BJ (cell line): ENCODE data around the genes CFAP73 and SDS.

DNA sequence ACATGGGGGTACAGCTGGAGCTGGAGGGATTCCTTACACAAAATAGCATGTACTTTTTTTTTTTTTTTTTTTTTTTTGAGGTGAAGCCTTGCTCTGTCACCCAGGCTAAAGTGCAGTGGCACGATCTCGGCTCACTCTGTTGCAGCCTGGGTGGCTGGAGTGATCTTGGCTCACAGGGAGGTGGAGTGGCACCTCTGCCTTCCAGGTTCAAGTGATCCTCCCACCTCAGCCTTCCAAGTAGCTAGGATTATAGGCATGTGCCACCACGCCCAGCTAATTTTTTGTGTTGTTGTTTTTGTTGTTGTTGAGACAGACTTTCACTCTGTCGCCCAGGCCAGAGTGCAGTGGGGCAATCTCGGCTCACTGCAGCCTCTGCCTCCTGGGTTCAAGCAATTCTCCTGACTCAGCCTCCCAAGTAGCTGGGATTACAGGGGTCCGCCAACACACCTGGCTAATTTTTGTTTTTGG, 5.2 kb upstream of the RASAL1 start:
- CAGE, long polyA plus RNA = no peak
- RRBS = no CpG with 5 or more reads among the region's 6 CpGs

DNA sequence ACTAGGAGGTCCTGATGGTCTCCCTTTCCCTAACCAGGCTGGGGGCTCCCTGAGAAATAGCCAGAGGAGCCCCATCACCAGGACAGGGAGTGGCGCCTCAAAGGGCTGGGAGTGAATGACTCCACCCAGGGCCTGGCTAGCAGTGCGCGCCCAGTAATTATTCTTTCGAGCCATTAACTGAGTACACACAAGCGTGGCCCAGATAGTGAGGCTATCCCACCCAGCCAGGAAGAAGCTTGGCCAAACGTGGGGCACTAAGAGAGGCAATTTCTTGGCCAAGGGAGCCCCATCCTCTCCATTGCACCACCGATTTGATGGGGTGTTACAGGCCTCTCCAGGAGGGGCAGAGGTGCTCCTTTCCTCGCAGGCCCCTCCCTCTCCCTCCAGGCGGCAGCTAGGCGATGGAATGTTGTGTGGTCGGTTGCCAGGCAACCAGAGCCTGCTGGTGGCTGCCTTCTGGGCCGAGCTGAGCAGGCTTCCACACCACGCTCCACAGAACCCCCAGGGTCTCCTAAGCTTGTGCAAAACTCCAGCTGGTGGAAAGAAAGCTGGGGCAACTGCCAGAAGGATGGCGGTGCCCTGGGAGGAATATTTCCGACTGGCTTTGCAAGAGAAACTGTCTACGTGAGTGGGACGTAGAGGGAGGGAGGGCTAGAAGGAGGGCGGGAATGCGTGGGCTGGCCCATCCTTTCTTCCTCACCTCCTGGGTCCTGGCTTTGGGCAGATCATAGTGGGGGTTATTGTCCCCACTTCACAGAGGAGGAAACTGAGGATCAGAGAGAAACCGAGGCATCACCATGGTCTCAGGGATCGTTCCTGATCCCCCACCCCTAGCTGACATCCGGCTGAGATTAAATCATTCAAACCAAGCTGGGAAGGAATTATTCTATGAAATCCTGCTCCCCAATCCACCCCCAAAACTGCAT, at the start of gene CFAP73:
Gene CFAP73 (plus strand): TSS at position 435 of the 926 bp plus-strand sequence.
- CAGE, long polyA plus RNA = no peak
- RRBS = no CpG with 5 or more reads among the region's 22 CpGs

DNA sequence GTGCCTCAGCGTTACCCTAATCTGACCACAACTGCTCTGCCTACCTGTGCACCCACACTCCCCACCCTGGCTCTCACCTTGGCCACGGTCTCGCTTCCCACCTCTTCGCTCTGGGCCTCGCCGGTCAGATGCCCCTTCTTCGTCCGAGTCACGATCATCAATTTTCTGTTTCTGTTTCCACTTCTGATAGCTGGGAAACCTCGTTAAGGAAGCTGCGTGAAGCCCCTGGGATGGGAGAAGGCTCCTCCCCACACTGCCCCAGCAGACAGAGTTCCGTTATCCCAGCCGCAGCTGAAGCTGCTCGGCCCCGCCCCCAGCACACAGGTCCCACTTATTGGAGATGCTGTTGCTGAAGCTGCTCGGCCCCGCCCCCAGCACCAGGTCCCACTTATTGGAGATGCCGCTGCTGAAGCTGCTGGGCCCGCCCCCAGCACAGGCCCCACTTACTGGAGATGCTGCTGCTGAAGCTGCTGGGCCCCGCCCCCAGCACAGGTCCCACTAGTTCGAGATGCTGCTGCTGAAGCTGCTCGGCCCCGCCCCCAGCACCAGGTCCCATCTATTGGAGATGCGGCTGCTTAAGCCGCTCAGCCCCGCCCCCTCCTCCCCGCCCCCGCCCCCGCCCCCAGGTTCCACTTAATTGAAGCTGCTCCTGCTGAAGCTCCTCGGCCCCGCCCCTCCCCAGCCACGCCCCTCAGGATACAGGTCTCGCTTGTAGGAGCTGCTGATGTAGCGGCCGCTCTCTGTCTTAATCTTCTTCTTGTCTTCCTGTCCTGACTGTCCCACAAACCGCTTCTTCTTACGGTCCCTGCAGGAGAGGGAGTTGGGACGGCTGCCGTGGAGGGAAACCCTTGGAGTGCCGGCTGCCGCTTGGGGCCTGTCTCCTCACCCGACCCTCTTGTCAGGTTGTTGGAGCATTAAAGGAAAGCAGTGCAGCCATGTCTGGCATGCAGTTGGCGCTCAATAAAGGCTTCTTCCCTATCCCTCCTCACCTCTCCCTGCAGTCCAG, 12.0 kb downstream of the CFAP73 start:
- CAGE, long polyA plus RNA = no peak
- RRBS = no CpG with 5 or more reads among the region's 43 CpGs

- CAGE, long polyA plus RNA = no peak
- RRBS = no CpG with 5 or more reads among the region's 2 CpGs
These were observed 16.5 kb downstream of the TPCN1 start for GRCh38 chr12:113237787-113238064.

- CAGE, long polyA plus RNA = no peak
- RRBS = no CpG with 5 or more reads among the region's 13 CpGs
These were observed 20.7 kb downstream of the TPCN1 start for GRCh38 chr12:113241849-113242479.

GRCh38 chr12:113244006-113245156, 23.1 kb downstream of the TPCN1 start:
- CAGE, long polyA plus RNA = no peak
- RRBS = no CpG with 5 or more reads among the region's 22 CpGs

DNA sequence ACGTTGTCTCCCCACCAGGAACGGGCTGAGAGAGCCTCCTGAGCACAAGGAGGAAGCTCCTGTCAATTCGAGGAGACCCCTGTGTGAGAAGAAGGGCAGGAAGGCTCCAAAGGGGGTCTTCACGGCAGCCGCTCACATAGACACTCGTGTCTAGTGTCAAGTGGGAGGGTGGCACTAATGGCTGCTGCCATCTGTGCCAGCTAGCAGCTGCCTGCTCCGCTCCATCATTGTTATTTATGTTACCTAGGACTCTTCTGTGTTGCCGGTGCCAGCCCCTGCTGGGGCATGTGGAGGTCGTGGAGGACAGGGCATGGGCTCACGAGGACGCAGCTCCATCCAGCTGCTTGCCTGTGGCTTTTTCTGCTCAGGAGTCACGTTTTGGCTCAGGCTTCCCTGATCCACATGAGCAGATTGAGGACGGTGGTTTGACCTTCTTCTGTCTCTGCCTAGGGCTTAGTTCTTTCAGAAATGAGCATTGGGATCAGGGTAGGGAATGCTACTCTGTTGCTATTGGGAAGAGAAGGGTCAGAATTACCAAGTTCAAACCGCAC, 31.2 kb downstream of the TPCN1 start:
- CAGE, long polyA plus RNA = no peak
- RRBS = no CpG with 5 or more reads among the region's 14 CpGs

- CAGE, long polyA plus RNA = no peak
- RRBS = no CpG with 5 or more reads among the region's 25 CpGs
These were observed 37.8 kb downstream of the SLC8B1 start for GRCh38 chr12:113296815-113297706.

GRCh38 chr12:113380518-113380935, 22.1 kb downstream of the PLBD2 start:
- CAGE, long polyA plus RNA = no peak
- RRBS = no CpG with 5 or more reads among the region's 11 CpGs

- CAGE, long polyA plus RNA = no peak
- RRBS = no CpG with 5 or more reads among the region's 3 CpGs
These were observed 12.9 kb downstream of the SDS start for GRCh38 chr12:113390682-113391293.

- CAGE, long polyA plus RNA = no peak
- RRBS = 80% methylated on average over 1 of the region's 6 CpGs
These were observed at the start of gene SDS for GRCh38 chr12:113403619-113404182. Gene SDS (minus strand): TSS chr12:113403887.

- CAGE, long polyA plus RNA = no peak
- RRBS = no CpG with 5 or more reads among the region's 18 CpGs
These were observed 166.8 kb upstream of the LHX5 start for GRCh38 chr12:113638334-113638933.

DNA sequence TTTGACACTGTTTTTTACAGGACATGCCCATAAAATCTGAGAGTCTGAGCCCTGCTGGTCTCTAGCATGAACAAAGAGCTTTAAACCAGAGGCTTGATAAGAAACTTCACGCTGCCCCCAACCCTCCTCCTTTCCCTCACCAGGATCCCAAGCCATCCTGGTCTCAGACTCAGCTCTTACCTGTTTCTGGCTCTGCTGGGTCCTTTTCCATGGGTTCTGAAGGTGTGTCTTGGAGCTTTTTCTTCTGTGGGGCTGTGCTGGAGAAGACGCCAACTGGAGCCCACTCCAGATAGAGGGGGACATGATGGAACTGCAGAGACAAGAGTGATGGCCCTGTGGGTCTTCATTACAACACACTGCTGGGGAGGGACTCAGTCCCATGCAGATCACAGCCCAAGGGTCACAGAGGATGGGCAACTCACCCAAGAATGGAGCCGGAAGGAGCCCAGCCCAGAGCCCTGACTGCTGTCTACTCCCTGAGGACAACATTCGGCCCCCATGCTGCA, 29.2 kb downstream of the RBM19 start:
- CAGE, long polyA plus RNA = no peak
- RRBS = no CpG with 5 or more reads among the region's 4 CpGs

DNA sequence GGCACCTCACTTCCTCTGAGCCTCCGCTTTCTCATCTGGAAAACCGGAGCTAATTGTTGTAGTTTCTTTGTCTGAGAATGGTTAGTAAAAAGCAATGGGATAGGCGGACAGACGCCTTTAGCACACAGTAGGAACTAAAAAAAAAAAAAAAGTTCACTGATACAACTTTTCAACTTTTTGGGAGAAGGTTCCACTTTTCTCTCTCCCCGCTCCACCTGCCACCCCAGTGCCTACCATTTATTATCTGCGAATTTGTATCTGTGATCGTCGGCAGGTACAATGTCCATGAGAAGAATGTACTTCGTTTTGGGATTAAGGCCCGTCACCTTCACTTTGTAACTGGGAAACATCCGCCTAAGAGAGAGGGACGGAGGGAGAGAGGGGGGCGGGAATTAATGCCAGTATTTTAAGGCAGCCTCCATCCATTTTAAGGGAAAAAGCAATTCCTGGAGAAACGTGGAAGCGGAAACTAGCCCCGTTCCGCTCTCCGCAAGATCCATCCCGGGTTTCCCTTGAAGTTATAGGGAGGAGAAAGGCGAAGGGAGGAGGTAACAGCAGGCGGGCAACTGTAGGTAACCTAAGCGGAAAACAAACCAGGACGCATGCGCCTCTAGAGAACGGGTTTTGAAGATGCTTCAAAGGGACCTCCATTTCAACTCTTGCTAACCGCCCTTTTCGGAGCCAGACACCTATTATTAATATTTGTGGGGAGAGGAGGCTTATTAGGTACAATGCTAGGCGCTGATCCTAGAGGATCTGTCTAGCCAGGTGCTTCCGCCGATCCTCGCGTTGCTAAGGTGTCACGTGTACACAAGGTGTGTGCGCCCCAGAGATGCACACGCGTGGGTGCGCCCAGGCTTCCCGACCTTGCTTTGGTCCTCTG, 6.4 kb downstream of the TBX5 start:
- CAGE, long polyA plus RNA = no peak
- RRBS = no CpG with 5 or more reads among the region's 38 CpGs

GRCh38 chr12:114412748-114413303, 6.9 kb upstream of the TBX5 start:
- CAGE, long polyA plus RNA = no peak
- RRBS = no CpG with 5 or more reads among the region's 10 CpGs

DNA sequence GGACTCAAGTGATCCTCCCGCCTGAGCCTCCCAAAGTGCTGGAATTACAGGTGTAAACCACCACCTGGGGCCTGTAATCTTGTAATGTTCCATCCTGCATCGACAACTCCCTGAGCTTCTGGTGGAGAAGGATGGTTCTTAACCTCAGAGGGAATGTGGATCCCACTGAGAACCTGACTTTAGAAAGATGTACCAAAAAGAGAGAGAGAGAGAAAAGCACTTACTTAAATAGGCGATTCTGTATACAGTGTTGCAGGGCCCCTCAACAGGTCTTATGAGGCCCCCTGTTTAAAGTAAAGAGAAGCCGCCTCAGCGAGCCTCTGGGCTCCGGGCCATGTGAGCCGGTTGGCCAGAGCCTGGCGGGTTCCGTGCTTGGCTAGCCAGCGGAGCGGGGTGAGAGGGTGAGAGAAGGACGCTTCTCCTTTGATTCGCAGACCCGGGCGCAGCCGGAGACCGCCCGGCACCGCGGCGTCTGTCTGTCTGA, 41.1 kb upstream of the TBX5 start:
- CAGE, long polyA plus RNA = no peak
- RRBS = 87% methylated on average over 10 of the region's 21 CpGs

DNA sequence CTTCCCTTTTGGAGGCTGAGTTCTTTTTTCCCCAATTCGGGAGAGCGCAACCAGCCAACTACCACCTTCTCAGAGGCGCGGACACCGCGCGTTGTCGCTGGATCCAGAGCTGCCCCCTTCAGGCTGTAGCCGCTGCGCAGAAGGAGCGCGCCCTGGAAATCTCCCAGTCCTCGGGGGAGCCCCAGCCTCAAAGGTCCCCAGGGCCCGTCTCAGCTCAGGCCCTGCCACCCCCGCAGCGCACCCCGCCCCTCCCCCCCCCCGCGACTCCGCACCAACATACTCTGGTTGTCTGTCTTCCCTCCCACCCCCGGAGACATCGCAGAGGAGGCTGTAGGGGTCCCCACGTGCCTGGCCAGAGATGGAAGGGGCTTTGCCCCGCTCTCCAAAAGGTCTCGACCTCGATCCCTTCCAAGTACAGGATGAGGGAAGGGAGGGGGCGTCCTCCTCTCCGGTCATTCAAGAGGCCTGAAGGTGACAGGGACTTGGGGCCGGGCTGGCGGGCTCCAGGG, 15.3 kb downstream of the TBX3 start:
- CAGE, long polyA plus RNA = no peak
- RRBS = 0% methylated on average over 1 of the region's 30 CpGs

DNA sequence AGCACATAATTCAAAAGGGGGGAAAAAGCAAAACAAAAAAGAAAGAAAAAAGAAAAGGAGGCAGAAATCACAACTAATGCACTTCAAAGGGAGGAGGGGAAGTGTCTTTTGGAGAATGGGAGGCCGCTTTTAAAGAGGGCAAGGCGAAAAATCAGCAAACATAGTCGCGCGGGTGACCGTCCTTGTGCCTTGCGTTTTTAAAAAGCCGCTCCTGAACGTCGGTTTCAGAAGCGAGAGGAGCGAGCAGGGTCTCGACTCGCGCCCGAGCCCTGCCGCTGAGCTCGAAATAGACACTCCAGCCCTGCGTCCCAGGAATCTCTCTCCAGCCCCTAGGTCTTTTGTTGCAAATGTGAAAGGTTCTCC, 708 bp downstream of the TBX3 start:
- CAGE, long polyA plus RNA = no peak
- RRBS = no CpG with 5 or more reads among the region's 19 CpGs

DNA sequence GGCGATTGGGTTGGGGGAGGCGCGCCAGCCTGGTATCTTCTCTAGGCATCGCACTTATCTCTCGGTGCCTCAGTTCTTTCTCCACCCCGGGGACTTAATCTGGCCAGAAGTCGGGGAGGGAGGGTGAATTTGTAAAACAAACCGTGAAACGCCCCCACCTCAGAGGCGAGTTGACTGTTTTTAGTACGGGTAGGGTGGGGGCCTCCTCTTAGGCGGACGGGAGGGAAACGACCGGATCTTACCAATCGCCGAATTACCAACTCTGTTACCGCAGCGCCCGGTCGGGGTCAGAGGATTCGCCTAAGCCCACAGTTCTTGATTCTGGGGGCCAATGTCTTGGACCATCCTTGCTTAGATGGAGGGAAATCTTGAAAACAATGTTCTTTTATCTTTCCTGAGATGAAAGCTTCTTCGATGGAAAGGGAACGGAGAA, 1.4 kb upstream of the TBX3 start:
- CAGE, long polyA plus RNA = no peak
- RRBS = 0% methylated on average over 2 of the region's 24 CpGs

GRCh38 chr12:114736496-114737078, 52.6 kb upstream of the TBX3 start:
- CAGE, long polyA plus RNA = no peak
- RRBS = 26% methylated on average over 11 of the region's 36 CpGs